Mesenteric fat pad (tissue), 1 donor: ENCODE results near the genes S100A10, FLG2, LCE3E, LCE6A, SPRR4, LORICRIN, S100A8, S100A6 and S100A4.

GRCh38 chr1:151834308-151834839 lies 2.8 kb upstream of the RORC start:
- PRO-cap, result no peak

DNA sequence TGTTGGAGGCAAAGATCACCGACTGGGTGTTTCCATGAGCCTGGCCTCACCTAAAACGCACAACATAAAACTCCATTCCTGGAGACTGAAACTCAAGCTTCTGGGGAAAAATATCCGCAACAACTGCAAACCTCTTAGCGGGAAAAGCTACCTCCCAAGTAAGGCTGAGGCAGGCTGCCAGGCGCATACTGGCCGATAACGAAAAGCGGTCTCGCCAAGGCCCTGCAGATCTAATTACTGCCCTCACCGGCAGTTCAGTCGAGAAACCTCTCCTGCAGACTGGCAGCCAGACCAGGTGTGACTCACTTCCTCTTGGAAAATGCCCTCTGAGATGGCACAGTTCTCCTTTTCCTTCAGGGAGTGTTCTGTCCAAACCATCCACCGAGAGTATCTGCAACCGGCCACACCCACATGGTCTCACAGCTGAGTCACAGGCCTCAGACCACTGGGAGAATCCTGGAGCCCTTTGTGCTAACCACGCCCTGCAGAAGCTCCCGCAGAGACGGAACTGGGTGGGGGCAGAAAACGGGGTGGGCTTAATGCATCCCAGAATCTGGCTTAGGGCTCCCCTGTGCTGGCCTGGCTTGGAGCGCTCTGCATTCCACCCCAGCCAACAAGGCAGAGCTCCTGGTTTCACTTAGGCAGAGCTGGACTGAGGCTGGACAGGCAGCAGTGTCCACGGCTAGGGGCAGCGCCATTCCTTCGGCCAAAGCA lies 1.3 kb downstream of the S100A10 start:
- PRO-cap, result bidirectional peak, plus-strand start at position 644 of the sequence, minus-strand start at position 378 of the sequence

DNA sequence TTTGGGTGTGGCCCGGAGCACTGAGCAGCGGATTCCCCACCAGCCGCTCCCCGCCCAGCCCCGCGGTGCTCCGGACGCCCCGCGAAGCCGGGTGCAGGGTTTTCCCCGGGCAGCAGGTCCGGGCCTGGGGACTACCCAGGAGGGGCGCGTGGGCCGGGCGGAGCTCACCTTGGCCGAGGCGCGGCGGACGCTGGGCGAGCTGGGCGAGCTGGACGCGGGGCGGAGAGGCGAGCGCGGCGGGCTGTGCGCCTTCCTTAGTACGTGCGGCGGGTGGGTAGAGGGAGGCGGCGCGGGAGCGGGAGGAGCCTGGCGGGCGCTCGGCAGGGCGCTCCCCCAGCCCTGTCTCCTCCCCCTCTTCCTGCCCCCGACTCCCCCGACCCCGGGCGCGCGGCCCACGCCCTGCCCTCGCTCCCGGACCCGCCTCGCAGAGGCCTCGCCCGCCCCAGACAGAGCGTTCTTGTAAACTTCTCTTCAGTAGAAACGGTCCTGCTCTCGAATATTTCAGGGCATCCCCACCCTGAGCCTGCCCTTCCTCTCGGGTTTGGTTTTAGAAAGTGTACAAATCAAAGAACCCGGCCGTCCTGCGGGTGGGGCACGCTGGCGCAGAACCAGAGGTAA lies at the start of gene S100A10:
Gene S100A10, minus strand, starts transcription at position 276 of the 618 bp plus-strand sequence.
- PRO-cap, result bidirectional peak, plus-strand start at position 425 of the sequence, minus-strand start at position 229 of the sequence

DNA sequence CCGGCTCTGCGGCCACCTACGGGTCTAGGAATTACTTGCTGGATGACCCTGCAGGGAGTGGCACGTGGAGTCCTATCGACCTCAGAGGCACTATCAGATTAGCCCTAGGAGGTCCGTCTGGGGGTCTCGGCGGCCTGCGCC lies 413 bp upstream of the S100A10 start:
- PRO-cap, result no peak

- PRO-cap, result no peak
Observed at GRCh38 chr1:152111368-152112064, 3.7 kb downstream of the TCHH start.

DNA sequence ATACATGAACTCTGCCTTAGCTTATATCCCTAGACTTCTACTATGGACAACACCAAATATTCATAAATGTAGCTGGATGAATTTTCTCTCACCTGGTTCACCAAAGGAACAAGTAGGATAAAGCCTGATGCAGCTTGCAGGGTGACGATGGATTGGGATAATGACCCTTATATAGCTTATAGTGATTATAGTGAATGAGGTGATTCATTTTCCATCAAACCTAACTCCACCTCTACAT lies at the start of gene FLG2:
Gene FLG2, minus strand, starts transcription at position 143 of the 238 bp plus-strand sequence.
- PRO-cap, result no peak

- PRO-cap, result no peak
Observed at GRCh38 chr1:152481714-152482740, 28.6 kb upstream of the LCE5A start.

DNA sequence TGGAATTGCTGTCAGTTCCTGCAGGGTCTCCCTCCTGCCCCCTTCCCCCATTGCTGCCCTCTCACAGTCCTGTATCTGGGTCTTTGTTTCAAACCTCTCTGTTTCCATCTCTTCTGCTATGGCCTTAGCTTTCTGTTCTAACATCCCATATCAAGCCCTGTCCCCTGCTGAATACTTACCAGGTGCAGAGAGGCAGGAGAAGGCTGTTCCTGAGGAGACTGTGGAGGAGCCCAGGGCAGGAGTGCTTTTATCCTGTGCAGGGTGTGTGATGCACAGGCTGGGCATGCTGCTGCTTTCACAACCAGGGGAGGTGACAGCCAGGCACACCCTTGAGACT lies at the start of gene LCE3E:
Gene LCE3E, minus strand, starts transcription at position 222 of the 337 bp plus-strand sequence.
- PRO-cap, result no peak

DNA sequence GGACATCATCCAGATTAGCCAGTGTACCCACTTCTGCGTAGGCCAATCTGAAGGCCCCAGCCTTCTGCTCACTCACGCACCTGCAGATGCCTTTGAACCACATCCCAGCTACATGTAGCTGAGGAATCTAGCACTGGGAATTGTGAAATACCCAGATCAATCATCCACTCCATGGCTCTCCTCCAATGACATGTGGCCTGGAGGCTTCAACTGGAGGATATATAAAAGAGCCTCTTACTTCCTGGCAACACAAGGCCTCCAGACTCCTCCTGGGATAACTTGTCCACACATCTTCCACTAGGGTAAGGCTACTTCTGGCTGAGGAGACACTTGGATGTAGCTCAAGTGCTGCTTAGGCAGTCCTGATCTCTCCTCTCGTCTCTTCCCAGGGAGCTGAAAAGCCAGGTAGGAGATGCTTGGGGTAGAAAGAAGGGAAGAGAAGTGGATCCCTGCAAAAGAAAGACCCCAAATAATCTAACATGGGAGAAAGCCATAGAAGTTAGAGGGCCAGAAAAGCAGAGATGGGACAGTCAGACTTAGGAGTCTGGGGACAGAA lies at the start of gene LCE6A:
Gene LCE6A, plus strand, starts transcription at position 250 of the 556 bp plus-strand sequence.
- PRO-cap, result no peak

DNA sequence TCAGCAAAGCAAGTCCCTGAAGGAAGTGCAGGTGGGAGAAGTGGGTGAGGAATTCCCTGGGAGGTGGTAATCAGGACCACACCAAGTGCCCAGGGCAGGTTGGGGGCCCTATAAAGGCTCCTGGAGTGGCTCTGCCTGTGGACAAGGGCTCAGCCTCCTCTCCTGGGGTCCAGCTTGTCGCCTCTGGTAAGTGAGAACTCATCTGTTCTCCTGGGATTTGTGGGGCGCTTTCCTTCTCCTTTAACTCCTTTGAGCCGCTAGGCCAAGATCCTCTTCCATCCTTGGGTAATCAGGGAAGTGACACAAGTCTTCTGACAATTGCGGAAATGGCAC lies at the start of gene SPRR4:
Gene SPRR4, plus strand, starts transcription at position 140 of the 333 bp plus-strand sequence.
- PRO-cap, result no peak

- PRO-cap, result no peak
Observed at GRCh38 chr1:153032417-153033141, 1.6 kb downstream of the SPRR1B start.

DNA sequence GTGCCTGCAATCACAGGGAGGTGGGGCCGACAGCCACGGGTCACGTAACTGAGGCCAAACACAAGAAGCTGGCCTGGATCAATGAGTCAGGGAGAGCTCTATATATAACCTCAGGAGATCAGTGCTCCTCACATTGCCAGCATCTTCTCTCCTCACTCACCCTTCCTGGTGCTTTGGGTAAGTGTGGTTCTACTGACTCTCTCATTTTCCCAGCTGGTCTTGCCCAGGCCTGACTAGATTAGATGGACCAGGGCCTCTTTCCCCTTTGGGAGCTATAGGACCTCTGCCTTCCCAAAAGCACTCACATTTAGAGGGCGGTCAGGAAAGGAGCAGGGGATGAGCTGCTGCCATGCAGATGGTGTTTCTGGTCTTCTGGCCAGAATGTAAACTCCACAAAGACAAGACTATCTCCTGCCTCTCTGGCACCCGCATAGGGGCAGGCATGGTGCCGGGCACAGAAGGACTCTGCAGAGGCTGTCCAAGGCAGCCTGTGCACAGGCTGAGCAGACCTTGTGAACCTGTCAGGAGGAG lies at the start of gene LORICRIN:
Gene LORICRIN, plus strand, starts transcription at position 131 of the 531 bp plus-strand sequence.
- PRO-cap, result no peak

GRCh38 chr1:153260820-153262142 lies 1.8 kb downstream of the LORICRIN start:
- PRO-cap, result no peak

DNA sequence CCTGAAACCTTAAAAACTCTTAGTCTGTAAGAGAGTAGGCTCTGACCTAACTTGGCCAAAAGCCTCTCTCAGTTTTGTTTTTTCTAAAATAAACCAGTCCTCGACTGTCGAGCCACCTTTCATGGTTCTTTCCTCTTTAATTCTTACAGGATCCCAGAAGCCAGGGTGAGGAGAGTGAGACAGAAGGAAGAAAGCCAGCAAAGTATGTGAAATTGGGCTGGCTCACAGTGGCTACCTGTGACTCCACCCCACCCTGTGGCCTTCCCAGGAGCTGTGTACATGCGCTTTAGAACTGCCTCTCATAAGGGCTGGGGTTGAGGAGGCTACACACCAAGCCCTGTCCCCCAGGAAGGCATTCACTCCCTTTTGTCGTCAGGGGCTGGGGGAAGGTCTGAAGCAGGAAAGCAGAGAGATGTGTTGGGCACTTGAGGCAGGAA lies 4.5 kb downstream of the PGLYRP4 start:
- PRO-cap, result no peak

DNA sequence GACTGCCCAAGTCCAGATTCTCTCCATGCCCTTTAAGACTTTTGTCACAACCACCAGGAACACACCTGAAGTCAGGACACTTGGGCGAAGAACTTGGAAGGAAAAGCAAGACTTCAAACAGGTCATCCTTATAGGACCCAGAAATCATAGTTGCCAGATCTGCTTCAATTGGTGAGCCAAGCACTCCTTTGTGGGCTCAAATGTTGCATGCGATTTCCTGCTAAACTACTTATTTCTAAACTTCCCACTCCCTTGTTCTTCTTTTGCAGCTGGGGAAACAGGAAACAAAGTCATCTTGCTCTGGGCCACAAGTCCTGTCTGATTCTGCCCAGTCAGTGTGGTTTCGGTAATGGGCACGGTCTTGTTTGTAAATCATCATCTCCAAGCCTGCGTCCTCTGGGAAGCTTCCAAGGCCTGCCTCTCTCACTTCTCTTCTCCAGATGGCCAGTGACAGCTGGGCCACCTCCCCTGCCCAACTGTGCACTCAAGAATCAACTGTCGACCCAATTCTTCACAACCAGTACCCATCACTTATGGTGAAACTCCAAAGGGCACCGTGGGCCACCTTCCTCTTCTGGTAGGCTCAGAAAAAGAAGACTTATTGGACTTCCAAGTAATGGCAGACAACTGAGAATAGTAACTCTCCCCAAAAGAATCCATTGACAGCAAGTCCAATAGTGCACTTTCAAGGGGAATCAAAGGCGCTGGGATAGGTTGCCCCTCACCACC lies 4.3 kb downstream of the S100A8 start:
- PRO-cap, result no peak

- PRO-cap, result no peak
Observed at GRCh38 chr1:153390351-153391424, at the start of gene S100A8. S100A8 (minus strand) TSS chr1:153391073.

GRCh38 chr1:153495093-153495616 lies 34.7 kb upstream of the S100A7 start:
- PRO-cap, result no peak

GRCh38 chr1:153533620-153534220 lies 2.1 kb downstream of the S100A6 start:
- PRO-cap, result no peak

DNA sequence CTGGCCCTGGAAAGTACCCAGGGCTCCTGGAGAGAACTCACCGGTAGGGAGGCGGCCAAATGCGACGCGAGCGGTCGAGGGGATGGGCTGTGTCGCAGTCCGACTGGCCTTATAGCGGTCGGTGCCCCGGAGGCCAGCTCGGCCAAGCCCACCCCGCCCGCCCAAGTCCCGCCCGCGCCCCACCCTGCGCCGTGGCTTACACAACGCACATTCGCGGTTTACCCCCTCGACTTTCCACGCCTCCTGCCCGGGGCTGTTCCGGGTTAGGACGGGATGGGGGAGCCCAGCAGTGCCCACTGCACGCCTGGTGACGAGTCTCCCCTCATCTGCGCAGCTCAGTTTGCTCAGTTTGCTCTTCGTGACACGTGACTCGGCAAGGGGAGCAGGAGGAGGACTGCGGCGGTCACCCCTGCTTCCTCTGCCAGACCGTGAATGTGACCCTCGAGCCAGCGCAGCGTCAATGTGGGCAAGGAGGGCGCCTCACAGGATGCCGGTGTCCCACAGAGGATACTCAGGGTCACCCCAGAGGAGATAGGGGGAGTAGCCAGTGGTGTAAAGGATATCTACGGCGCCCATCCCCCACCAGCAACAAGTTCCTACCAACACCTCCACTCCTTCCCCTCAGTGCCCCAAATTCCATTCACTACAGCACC lies at the start of gene S100A6:
Gene S100A6, minus strand, starts transcription at position 84 of the 653 bp plus-strand sequence.
- PRO-cap, result bidirectional peak, plus-strand start at position 366 of the sequence, minus-strand start at position 84 of the sequence

DNA sequence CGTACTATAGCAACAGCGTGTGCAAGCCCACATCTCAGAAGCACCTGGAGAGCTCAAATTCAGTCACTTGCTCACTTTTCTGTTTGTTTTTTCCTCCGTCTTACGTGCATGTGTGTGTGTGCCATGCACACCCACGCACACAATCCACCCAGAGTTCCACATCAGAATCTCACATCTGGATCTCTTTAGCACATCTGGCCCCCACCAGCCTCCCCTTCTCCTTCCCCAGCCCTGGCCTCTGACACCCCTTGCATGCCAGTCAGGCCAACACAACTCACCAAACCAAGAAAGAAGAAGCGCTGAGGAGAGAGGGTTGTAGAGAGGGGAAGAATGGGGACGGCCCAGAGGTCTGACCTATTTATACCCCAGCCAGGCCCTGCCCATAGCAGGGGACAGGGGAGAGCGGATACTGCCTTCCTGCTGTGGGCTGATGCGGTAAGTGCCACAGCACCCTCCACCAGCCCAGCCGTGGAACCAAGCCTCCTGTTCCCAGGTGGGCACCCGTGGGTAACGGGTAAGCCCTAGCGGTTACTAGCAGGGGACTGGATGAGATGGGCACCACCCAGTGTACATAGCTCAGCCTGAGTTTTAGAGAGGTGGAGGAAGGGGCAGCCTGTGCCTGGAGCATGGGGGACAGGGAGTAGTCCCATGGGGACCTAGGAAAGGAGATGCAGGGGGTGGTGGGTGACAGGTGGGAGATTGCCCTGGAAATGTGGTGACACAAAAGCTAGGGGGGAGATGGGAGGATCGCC lies at the start of gene S100A4:
Gene S100A4, minus strand, starts transcription at position 332 of the 752 bp plus-strand sequence.
- PRO-cap, result unidirectional peak, minus-strand start at position 332 of the sequence; bidirectional peak, plus-strand start at position 388 of the sequence, minus-strand start at position 332 of the sequence